CMK (cell line): ENCODE measurements around the genes TMEM269 and PTPRF.

GRCh38 chr1:41498697-41499303 lies 14.3 kb upstream of the EDN2 start:
- RRBS: no CpG with 5 or more reads among the region's 16 CpGs

DNA sequence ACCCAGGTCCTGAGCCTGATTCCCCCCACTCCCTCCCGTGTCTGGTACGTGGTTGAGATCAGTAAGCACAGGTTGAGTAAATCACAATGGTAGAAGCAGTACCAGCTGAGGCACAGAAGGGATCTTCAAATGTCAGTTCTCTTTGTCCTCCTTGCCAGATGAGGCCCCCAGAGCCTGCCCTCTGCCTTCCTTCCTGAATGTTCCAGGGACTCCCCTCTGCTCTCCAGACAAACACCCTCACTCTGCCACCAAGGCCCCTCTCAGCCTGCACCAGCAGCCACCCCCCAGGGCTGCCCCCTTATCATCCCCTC lies 112.8 kb downstream of the HIVEP3 start:
- RRBS: no CpG with 5 or more reads among the region's 2 CpGs

- RRBS: 2% methylated on average over 64 of the region's 124 CpGs
Observed at GRCh38 chr1:42035108-42036372, 116.8 kb upstream of the HIVEP3 start.

GRCh38 chr1:42177553-42178015 lies 13.0 kb upstream of the GUCA2A start:
- RRBS: no CpG with 5 or more reads among the region's 6 CpGs

- RRBS: no CpG with 5 or more reads among the region's 2 CpGs
Observed at GRCh38 chr1:42484484-42484683, 21.3 kb downstream of the CCDC30 start.

DNA sequence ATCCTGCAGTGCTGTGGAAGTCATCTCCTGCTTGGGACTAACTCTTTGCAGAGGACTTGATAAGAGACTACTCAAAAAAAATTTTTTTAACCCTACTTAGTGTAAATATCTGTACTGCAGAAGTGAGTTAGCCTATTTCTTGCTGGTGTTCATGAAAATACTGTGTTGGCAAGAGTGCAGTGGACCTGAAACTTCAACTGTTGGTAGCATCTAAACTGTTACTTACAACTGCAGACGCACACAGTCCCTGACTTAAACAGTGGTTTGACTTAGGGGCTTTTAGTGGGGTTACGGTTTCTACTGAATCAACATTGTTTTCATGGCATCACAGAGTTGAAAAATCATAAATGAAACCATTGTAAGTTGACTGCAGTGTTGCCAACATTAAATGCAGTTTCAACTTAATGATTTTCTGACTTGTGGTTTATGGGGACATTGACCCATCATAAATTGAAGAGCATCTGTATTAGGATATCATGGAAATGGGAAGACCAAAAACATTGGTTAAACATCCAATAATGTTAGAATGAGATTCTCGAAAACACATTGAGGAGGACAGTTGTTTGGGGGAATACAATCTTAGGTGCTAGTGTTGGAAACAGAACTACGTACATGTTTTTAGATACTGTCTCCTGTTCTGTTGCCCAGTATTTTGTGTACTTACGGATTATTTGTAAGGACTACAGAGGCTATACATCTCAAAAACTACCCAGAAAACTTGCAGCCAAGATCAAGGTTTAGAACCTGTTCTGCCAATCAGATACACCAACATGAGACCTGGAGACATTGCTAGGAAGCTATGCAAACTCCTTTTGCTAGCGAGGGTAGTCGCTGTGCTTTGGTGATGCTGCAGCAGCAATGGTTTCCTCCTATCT lies 21.4 kb downstream of the YBX1 start:
- RRBS: no CpG with 5 or more reads among the region's 7 CpGs

- RRBS: 98% methylated on average over 6 of the region's 34 CpGs
Observed at GRCh38 chr1:42784634-42785171, at the start of gene TMEM269. Gene TMEM269, plus strand, starts transcription at chr1:42784991.

DNA sequence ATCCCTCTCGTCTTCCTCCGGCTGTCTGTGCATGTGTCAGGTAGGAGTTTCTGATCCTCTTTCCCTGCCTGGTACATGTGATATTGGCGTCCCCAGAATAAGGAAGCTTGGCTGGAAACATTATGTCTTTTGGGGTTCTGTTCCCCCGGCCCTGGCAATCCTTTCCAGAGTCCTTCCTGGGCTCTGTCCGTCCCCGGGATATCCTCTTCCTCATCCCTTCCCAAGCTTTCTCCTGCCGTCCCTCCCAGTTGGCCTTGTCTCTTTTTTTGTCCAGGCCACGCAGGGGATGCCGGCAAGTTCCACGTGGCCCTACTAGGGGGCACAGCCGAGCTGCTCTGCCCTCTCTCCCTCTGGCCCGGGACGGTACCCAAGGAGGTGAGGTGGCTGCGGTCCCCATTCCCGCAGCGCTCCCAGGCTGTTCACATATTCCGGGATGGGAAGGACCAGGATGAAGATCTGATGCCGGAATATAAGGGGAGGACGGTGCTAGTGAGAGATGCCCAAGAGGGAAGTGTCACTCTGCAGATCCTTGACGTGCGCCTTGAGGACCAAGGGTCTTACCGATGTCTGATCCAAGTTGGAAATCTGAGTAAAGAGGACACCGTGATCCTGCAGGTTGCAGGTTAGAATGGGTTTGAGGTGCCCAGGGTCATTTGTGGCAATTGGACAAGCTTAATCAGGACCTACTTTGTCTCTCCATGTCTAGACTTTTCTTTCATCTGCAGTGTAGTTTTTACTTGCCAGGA lies 13.5 kb upstream of the SVBP start:
- RRBS: 98% methylated on average over 11 of the region's 23 CpGs

DNA sequence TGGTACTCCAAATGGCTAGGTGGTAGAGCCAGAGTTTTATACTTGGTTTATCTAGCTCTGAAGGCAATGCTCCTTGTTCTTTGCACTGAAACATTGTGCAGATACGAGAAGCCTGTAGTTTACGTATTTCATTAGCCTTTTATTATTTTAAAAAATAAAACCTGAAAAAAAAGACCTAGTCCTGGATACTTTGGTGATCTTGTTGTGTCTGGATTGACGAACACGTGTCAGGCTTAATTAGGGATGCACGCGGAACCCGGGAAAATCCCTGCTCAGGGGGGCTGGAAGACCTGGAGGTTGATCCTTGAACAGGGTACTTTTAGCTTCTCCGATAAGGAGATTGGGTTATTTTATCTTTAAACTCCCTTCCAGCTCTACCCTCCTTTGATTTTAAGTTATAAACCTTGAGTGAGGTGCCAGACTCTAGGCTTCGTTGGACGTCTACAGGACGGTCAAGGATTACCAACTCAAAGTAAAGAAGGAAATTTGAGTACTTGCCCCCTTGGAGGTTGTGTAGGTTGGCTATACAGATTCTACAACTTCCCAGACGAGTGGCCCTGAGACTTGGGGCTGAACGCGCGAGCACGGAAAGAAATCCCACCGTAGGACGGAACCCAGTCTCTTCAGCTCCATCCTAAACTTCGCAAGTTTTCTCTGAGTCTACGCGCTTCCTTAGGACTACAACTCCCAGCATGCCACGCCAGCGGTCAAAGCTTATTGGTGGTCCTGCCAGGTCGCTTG lies 484 bp upstream of the ZNF691 start:
- RRBS: no CpG with 5 or more reads among the region's 24 CpGs

DNA sequence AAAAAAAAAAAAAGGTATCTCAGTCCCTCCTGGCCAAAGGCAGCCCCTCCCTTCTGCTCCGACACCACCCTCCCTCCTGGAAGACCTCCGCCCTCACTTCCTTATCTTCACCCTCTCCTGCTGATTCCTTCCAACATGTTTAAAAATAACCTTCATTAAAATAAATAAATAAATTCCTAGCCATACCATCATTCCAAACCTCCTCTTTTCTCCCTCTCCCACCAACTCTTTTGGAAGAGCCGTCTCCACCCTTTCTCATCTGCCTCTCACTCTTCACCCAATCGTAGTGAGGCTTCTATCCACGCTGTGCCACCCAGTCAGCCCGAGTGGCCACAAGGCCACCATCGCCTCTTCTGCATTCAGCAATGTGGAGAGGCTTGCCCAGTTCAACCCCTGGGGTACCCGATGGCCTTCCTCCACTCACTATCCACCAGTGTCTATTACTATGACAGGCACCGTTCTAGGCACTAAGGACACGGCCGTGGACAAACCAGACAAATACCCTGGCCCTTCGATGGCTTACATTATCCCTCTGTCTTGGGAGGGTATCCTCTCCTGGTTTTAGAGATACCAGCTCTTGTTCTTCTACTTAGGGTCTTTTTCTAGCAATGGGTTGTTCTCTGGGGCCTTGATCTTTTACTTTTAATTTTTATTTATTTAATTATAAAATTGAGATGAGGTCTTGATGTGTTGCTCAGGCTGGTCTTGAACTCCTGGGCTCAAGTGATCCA lies 18.5 kb downstream of the SLC2A1 start:
- RRBS: no CpG with 5 or more reads among the region's 12 CpGs

DNA sequence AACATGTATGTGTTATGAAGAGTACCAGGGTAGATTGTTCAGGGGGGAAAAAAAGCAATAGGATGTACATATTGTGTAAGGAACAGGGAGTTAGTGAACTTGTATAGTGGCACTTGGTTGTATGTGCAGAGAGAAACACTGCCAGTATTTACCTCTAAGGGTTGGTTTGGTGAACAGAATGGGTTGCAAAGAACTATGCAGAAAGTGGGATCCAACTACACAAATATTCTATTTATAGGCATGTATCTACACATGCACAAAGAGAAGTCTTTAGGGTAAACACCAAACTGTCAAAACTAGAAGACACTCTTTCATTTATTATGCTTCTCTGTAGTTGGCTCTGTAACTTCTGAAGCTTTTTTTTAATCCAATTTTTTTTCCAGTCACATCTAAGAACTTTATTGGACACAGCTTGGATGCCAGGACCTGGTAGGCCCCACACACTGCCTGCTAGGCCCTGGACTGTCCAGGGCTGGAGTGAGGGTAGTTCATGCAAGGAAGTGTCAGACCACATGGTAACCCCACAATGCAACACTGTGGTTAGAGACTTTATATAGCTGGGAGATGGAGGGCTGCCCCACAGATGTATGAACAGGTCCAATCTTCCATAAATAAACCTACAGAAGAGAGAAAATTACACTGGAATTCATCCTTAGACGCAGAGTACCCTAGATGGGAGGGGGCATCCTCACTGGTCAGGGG lies 7.2 kb downstream of the SLC2A1 start:
- RRBS: no CpG with 5 or more reads among the region's 1 CpG

GRCh38 chr1:42953210-42953952 lies 5.3 kb downstream of the SLC2A1 start:
- RRBS: no CpG with 5 or more reads among the region's 12 CpGs

DNA sequence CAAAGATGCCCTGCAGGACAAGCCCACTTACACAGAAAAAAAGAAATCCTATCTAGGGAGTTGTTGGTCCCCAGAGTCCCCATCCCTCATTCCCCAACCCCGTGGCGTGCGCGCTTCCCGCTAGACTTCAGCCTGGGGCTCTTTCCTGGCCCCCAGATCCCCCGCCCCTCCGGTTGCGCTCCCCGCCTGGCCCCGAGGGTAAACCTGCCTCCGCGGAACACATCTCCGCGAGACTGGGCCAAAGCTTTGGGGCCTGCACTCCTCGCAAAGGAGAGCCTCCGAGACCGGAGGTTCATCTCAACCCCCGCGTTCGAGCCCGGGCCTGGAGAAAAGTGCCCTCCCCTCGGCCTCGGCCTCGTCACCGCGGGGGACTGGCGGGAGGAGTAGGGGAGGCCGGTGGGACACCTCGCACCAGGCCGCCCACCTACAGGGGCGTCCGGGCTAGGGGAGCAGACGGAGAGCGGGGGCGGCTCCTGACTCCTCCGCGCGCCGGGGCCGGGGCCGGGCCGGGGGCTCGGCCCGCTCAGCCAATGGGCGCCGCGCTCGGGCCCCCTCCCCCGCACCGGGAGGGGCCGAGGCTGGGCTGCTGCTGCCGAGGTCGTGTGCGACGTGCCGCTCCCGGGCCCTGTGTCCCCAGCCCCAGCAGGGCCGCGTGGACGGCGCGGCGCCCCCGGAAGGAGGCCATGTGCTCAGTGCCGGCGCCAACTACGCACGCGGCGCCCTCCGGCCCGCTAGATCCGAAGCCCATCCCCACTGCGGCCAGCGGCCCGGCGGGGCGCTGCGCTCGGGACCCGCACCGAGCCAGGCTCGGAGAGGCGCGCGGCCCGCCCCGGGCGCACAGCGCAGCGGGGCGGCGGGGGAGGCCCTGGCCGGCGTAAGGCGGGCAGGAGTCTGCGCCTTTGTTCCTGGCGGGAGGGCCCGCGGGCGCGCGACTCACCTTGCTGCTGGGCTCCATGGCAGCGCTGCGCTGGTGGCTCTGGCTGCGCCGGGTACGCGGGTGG lies 671 bp downstream of the SLC2A1 start:
- RRBS: 1% methylated on average over 78 of the region's 109 CpGs

GRCh38 chr1:42961741-42962194 lies 3.1 kb upstream of the SLC2A1 start:
- RRBS: no CpG with 5 or more reads among the region's 4 CpGs

DNA sequence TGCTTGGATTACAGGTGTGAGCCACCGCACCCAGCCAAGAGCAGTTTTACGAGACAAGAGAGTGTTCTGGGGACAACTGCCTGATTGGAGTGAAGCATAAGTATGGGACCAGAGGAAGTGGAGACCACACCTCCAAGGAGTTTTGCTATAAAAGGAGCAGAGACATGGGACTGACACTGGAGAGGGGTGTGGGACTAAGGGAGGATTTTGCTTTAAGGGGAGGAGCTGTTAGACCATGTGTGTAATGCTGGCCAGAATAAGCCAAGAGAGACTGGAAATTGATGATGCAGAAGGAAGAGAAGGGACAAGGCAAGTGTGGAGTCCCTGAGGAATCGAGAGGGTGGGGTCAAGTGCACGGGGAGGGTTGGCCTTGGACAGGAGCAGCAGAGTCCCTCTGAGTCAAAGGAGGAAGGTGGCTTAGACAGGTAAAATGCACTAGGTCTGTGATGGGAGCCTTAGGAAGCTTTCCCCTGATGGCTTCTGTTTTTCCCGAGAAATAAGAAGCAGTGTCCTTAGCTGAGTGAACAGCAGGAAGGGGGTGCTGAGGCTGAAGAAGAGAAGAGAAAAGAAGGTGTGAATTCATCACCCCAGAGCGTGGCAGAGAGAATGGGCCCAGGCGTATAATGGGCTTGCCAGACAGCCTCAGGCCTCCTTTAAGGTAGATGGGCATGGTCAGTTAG lies 5.0 kb upstream of the C1orf210 start:
- RRBS: no CpG with 5 or more reads among the region's 7 CpGs

DNA sequence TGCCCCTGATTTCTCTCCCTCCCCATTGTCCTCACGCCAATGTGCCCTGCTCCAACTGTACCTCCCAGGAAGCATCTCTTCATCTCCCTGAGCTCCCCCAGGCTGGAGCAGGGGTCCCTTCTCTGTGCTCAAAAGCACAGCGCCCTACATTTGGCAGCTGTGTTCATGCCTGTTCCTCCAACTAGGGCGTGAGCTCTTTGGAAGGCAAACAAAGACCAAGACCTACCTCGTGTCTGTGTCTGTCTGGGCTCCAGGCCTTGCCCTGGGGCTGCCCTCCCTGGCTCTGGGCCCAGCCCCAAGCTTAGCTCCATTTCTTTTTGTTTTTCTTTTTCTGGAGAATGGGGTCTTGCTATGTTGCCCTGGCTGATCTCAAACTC lies 3.0 kb downstream of the TIE1 start:
- RRBS: no CpG with 5 or more reads among the region's 4 CpGs

- RRBS: no CpG with 5 or more reads among the region's 6 CpGs
Observed at GRCh38 chr1:43381811-43382613, 7.6 kb downstream of the MED8 start.

- RRBS: 100% methylated on average over 1 of the region's 19 CpGs
Observed at GRCh38 chr1:43450986-43451823, 2.5 kb downstream of the HYI start.

DNA sequence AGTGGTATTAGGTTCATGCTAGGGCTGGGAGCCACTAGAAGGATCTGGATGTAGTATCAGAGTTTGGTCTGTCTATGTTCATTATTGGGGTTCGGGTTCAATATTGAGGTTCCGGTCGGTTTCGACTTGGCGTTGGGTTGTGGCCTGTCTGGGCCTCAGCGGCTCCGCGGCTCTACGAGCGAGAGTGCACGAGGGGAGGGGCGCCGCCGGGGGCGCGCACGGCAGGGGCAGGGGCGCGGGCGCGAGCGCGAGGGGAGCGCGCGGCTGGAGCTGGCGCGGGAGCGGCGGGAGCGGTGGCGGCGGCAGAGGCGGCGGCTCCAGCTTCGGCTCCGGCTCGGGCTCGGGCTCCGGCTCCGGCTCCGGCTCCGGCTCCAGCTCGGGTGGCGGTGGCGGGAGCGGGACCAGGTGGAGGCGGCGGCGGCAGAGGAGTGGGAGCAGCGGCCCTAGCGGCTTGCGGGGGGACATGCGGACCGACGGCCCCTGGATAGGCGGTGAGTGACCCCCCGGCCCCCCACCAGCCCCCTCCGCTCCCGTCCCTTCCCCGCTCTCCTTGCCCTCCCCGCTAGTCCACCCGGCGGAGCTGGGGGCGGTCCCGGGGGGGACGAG lies at the start of gene PTPRF:
Gene PTPRF (plus strand): TSS at position 284 of the 606 bp plus-strand sequence.
- RRBS: 23% methylated on average over 13 of the region's 67 CpGs

DNA sequence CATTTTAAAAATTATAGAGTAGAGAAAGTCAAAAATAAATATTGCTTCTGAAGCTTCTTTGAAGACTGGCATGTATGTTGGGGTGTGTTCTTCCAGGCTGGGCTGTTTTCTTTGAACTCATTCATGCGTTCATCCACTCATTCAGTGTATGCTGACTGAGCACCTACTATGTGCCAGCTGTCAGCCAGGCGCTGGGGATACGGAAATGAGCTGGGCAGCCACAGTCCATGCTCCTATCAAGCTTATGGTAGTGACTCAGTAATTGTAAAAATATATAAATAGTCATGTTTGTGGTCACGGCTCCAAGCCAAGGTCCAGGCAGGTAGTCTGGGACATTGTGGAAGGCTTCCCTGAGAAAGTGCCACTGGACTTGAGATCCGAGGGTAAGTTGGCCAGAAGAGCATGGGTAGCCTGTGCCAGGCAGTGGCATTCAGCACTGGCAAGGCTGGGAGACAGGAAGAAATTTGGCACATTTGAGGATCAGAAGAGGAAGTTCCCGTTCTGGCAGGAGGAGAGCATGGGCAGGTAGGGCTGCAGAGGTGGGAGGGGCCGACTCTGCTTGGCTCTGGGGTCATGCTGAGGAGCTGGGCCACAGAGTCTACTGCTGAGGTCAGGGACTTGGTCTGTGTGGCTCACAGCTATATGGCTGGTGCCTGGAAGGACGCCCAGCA lies 6.8 kb downstream of the PTPRF start:
- RRBS: no CpG with 5 or more reads among the region's 8 CpGs